ENCODE results near the genes TEX10 and ABCA1.

DNA sequence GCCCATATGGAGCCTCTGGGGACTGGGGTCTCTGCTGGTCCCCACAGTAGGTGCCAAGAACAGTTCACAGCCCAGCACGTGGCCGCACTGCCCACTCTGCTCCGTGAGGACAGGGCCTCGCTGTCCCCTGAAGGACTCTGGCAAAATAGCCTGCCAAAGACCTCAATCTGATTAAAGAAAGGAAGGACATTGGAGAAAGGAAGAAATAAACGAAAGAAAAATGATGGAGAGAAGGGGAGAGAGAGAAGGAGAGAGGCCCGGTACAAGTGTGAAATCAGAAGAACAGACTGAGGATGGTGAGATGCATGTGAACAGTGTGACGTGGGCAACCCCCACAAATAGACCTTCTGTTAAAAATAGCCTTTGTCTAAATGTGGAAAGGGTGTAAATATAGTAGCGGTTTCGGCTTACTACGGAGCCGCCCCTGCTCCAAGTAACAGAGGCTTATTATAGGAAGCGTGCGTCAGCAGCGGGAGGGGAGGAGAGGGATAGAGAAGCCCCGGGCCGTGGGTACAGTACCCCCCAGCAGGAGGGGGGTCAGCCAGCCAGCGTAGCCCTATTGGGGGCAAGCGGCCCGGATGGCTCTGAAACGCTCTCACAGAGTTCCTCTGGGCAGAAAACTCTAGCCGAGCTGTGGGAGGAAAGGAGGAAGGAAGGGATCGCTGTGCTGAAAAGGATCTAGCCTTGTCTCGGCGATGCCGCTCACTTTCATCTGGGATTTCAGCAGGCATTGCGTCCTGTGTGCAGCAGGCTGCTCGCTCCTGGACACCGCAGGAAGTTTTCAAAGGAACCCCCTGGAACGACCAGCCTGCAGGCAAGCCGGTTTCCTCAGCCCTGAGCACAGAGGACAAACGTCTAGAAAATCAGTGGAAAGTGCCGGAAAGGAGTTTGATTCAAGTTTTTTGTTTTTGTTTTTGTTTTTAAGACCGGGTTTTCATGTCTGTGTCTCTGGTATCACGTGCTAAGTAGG lies 146.3 kb downstream of the SEC61B start:
- RRBS = 23% methylated on average over 9 of the region's 34 CpGs

DNA sequence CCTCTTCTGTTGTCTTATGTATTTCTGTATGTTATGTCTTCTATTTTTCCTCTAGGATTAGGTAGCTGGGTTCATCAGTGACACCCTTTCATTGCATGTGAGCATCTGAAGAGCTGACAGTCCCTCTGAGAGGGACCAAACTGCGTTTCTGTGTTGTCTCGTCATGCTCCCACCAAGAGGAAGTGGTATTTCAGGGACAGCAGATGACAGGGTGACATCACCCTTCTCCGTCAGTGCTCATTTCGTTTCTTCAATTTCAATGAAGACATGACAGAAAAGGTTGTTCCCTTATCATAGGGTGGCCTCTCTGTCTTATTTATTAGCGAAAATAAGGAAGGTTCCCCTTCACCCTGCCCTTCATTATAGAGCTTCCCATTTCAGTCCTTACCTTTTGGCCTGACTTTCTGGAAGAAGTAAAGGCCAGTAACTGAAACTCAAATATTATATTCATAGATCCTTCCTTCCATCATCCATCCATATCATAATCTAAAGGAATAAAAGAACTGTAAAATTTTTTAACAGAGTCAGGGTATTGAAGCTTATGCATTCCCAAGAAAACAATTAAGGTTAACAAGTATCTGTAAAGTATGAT lies 225.8 kb upstream of the NR4A3 start:
- RRBS = no CpG with 5 or more reads among the region's 5 CpGs

DNA sequence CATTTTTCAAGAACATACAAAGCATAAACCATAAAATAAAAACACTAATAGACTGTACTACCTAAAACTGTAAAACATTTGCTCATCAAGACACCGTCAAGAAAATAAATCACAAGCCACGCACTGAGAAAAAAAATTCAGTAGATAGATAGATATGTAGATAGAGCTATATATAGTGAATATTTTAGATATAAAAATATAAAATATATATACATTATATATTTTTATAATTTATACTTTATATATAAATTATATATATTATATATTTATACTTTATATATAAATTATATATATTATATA lies 100.4 kb upstream of the NR4A3 start:
- RRBS = no CpG with 5 or more reads among the region's 2 CpGs

DNA sequence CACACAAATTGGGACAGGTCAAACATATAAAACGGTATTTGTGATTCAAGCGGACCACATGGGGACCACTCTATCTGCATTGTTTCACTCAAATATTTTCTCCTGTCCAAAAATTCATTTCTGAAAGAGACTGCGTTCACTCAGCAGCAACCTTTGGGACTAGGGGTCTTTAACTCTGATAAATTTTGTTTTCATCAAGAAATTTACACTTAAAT lies 1.2 kb upstream of the NR4A3 start:
- RRBS = no CpG with 5 or more reads among the region's 3 CpGs

- RRBS = no CpG with 5 or more reads among the region's 6 CpGs
These were observed 93.5 kb downstream of the STX17 start for GRCh38 chr9:99999897-100000471.

DNA sequence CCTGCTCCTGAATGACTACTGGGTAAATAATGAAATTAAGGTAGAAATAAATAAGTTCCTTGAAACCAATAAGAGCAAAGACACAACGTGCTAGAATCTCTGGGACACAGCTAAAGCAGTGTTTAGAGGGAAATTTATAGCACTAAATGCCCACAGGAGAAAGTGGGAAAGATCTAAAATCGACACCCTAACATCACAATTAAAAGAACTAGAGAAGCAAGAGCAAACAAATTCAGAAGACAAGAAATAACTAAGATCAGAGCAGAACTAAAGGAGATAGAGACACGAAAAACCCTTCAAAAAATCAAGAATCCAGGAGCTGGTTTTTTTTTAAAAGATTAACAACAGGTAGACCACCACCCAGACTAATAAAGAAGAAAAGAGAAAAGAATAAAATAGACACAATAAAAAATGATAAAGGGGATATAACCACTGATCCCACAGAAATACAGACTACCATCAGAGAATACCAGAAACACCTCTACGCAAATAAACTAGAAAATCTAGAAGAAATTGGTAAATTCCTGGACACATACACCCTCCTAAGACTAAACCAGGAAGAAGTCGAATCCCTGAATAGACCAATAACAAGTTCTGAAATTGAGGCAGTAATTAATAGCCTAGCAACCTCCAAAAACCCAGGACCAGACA lies 81.1 kb downstream of the INVS start:
- RRBS = no CpG with 5 or more reads among the region's 5 CpGs

DNA sequence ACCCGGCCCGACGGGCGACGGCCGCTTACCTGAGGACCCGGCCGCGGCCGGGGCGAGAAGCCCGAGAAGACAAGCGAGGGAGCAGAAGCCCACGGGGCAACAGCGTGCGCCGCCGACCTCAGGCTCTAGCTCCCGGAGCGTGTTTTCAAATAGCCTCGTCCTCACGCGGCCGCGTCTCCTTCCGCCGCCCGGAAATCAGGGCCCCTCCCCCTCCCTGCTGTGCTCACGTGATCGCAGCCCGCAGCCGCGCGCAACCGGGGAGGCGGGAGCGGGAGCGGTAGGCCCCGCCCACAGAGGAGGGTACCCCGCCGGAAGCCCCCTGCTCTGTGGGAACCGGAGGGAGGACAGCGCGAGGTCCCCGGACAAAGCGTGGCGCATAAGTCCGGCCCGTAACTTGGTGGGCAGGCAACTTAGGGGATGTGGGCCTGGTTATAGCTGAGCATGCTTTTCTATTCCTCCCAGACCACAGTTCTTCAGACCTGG lies at the start of gene TEX10:
TSS of gene TEX10 (minus strand) at position 200 of the 483 bp plus-strand sequence.
- RRBS = 1% methylated on average over 37 of the region's 49 CpGs

DNA sequence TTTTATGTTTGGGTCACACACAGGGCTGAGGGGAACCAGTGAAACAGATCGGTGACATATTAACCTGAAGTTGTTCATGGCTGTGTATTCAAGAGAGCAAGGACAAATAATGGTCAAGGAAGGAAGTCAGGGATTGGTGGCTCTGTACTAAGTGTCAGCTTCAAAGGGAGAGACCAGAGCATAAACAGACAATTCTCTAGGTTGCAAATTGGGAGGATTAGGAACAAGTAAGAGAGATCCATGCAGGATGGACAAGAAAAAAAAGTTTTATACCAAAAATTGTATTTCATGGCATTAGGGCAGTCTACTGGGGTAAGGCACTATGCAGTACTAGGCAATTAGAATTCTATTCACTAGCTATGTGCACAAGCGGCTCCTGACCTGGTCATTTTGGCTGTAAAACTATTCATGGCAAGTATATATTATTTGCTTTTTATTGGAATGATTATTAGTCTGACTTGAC lies 156.3 kb downstream of the PLPPR1 start:
- RRBS = no CpG with 5 or more reads among the region's 2 CpGs

GRCh38 chr9:101400135-101400464 lies 1.4 kb downstream of the ZNF189 start:
- RRBS = no CpG with 5 or more reads among the region's 5 CpGs

- RRBS = no CpG with 5 or more reads among the region's 9 CpGs
These were observed 5.4 kb upstream of the ALDOB start for GRCh38 chr9:101440585-101441707.

DNA sequence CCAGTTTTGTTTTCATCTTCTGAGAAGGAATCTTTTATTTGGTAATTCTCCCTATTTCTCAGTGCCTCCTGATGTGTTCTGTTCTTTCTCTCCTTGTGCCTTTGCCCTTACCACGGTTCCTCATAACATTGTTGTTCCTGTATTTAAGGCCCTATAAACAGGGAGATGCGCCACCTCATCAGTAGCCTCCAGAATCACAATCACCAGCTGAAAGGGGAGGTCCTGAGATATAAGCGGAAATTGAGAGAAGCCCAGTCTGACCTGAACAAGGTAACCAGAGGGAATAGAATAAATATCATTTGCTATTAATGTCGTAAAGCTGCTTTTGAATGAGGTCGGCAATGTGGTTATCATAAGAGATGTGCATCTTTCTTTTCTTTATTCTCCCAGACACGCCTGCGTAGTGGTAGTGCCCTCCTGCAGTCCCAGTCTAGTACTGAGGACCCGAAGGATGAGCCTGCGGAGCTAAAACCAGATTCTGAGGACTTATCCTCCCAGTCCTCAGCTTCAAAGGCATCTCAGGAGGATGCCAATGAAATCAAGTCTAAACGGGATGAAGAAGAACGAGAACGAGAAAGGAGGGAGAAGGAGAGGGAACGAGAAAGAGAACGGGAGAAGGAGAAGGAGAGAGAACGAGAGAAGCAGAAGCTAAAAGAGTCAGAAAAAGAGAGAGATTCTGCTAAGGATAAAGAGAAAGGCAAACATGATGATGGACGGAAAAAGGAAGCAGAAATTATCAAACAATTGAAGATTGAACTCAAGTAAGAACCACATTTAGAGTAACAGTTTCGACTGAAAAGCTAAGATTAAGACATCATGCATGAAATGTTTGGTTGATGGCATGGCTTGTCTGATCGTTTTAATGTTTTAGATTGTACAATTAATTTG lies 18.6 kb downstream of the RNF20 start:
- RRBS = no CpG with 5 or more reads among the region's 18 CpGs

GRCh38 chr9:101704908-101705822 lies 33.3 kb downstream of the GRIN3A start:
- RRBS = 5% methylated on average over 4 of the region's 25 CpGs

GRCh38 chr9:103188948-103189184 lies 193.7 kb downstream of the CYLC2 start:
- RRBS = no CpG with 5 or more reads among the region's 8 CpGs

- RRBS = no CpG with 5 or more reads among the region's 3 CpGs
These were observed 194.0 kb downstream of the CYLC2 start for GRCh38 chr9:103189185-103189404.

DNA sequence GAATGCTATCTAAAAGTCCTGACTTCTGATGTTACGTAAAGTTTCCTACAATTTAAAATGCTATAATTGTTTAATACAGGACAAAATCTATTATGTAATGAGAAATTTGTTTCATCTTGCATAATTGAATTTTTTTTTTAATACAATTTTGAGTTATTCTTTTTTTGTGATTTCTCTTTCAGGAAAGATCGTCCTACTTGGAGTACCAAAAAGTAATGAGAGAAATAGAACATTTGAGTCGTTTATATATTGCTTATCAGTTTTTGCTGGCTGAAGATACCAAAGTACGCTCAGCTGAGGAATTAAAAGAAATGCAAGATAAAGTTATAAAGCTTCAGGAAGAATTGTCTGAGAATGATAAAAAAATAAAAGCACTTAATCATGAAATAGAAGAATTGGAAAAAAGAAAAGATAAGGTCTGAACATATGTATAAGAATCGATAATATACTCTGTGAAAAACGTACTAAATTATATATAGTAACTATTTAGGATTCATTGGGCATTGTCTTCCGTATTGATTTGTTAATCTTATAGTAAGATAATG lies 7.7 kb downstream of the SMC2 start:
- RRBS = no CpG with 5 or more reads among the region's 7 CpGs

- RRBS = no CpG with 5 or more reads among the region's 6 CpGs
These were observed 23.8 kb downstream of the NIPSNAP3B start for GRCh38 chr9:104787798-104788121.

DNA sequence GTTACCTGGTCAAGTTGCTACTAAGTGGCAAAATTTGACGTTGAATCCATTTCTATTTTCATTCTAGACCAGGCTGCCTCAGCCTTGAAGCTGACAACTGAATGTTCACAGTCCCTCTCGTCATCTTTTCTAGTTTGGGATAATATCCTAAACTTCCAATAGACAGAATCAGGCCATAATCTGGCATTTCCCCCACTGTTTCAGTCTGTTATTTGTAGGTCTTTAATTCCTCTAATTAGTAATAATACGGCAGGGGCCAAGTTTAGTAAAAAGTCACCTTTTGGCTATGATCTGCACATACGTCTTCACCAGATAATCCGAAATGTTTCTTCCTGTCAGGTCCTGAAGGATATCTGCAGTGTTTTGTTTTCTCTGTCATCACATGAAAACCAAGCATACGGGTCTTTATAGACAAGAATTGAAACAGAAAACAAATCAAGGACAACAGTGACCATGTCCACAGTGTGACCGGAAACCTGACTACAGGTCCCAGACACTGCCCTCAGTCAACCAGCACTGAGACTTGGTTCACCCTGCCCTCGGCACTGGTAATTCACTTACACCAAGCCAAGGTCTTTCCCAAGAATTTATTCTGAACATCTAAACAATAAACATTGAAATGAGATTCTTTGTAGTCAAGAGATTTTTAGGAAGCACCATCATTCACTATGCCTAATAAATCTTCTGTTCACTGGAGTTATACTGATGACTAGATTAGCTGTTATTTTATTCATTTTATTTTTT lies 40.6 kb downstream of the NIPSNAP3B start:
- RRBS = no CpG with 5 or more reads among the region's 8 CpGs

DNA sequence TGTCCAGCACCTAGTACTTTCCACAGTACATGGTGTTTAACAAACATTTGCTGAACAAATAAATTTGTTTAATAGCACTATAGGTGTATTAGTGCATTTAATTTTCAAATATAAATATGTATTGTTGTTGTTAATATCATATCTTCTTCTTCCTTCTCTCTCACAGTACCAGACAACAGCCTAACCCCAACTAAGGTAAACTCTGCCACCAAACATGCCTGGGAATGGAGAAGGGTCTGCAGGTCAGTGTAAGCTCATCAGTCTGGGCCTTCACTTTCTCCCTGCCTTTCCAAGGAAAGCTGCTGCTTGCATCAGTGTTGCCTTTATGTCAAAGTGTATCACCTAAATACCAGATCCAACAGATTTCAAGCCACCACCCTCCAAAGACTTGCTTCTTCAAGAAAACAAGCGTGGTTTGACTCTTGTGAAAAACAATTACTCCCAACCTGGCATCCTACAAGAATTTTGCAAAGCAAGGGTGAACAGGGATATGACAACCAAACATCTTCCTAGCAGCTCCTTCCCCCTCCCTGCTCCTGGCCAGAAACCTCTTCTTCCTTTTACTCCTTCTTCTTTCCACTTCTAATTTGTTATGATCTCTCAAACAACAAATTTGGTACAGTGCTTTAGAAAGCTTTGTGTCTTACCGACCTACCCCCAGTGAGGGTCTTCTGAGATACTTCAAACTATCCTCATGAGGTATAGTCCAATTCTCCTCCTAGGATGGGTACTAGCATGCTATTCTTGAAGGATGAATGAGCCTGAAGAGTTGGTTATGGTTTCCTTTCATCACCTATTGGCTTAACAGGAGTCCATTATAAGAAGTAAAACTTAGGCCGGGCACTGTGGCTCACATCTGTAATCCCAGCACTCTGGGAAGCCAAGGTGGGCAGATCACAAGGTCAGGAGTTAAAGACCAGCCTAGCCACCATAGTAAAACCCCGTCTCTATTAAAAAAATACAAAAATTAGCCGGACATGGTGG lies 9.2 kb downstream of the ABCA1 start:
- RRBS = no CpG with 5 or more reads among the region's 5 CpGs

DNA sequence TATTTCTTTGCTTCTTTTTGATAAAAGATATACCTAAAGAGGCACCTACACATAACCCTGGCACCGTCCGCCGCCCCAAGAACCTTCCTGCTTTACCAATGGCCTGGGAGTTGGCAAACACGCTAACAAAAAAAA lies 1.8 kb downstream of the ABCA1 start:
- RRBS = no CpG with 5 or more reads among the region's 4 CpGs

DNA sequence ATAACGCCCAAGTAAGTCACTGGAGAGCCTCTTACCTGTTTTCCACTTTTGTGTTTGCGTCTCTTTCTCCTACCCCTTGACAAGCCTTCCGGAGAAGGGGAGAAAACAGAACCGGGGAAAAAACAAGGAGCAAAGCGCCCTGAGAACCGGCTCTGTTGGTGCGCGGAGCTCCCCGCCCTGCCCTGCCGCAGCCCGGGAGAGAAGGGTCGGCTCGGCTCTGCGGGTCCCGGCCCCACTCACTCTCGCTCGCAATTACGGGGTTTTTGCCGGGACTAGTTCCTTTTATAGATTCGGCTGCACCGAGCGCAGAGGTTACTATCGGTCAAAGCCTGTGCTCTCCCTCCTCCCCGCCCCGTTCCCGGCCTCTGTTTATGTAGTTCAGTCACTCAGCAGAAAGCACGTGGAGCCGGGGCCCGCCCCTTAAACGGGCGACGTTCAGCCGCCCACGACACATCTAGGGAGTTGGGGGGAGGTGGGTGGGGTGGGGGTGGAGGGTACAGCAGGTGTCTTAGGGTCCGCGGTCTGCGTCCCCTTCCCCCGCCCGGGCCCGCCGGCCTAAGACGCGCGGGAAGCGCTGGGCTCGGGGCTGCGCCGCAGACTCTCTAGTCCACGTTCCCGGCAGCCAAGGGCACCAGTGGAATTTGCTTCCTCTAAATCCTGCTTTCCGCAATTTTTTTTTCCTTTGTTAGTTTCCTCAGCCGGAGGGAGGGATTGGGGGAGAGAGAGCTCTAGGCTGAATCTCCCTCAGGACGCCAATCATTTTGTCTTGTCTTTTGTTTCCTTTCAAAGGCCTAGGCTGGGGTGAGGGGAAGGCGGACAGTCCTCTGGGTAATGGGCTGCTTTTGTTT lies at the start of gene ABCA1:
TSS of gene ABCA1 (minus strand) at position 256 of the 848 bp plus-strand sequence.
- RRBS = 22% methylated on average over 28 of the region's 54 CpGs

All from GM19239 (cell line).